Peritoneum (tissue), 1 donor: ENCODE measurements around the genes NCOA3 and SULF2.

- PRO-cap, result no peak
Measured at GRCh38 chr20:47357273-47358119, 997 bp upstream of the ZMYND8 start.

GRCh38 chr20:47501383-47502574 lies at the start of gene NCOA3:
Gene NCOA3 (plus strand): TSS chr20:47501887.
- PRO-cap, result bidirectional peak, plus-strand start at chr20:47501923, minus-strand start at chr20:47501772

DNA sequence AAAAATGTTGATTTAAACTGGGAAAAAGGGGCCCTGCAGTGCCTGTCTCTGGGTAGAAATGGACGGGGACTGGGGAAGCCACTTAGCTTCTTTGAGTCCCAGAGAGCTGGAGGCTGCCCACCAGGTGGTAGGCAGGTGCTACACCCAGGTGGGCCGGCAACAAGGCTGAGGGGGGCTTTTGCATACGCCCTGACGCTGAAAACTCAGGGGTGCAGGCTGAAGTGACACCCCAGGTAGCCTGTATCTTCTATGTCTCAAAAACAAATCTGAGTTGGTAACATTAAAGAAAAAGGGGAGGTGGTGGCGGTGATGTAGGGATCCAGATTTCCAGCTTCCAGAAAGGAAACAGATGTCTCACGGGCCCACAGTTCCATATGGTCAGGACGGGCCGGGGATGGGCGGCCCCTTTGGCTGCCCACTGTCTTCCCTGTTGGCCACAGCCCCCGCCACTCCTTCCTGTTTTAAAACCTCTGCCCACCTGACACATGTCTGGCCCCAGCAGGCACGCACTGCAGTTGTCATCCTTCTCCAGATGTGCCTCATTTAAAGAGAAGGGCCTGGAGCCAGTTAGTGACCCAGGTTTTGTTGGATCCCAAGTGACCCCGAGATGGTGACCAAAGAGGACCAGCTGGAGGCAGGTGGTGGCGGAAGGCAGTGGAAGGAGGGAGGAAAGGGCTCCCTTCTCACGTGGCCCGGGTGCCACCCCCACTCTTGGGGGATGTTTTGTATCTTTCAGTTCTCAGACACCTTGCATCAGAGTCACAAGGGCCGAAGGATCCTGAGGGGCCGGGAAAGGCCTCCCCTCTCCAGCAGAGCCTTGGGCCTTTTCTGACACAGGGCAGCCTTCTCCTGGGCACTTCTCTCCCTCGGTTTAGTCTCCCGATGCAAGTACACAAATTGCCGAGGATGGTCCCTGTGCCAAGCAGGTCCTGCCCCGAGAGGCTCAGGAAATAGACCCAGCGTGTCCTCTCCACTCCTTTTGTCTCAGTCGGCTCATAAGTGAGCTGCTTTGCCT lies 117.8 kb downstream of the SULF2 start:
- PRO-cap, result no peak

- PRO-cap, result no peak
Measured at GRCh38 chr20:47686392-47687106, 98.7 kb downstream of the SULF2 start.

DNA sequence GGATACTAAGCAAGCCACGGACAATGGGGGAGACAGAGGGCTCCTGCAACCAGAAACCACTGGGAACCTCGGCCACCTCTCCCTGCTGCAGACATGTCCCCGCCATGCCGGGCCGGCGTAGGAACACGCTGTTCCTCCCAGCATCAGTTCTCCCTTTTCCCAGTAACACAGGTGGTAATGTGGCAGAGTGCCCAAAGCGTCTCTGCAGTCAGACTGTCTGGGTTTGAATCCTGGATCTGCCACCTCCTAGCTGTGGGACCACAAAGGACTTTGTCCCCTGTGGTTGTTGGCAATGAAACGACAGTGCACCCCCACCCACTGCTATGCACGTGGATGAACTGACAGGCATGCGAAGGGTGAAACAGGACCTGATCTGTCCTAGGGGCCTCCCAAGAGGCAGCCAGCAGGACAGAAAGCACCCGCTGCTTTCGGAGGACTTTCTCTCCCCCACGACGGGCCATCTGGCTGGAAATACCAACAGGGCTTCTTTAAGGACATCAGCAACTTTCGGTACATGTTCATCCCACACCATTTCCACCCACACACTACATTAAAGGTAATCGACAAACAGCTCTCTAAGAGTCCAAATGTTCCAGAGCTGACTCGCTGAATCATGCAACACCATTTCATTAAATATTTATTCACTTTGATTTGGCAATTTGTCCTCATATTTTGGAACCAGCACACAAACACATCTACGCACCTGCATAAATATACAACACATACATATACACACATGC lies 74.0 kb downstream of the SULF2 start:
- PRO-cap, result no peak

DNA sequence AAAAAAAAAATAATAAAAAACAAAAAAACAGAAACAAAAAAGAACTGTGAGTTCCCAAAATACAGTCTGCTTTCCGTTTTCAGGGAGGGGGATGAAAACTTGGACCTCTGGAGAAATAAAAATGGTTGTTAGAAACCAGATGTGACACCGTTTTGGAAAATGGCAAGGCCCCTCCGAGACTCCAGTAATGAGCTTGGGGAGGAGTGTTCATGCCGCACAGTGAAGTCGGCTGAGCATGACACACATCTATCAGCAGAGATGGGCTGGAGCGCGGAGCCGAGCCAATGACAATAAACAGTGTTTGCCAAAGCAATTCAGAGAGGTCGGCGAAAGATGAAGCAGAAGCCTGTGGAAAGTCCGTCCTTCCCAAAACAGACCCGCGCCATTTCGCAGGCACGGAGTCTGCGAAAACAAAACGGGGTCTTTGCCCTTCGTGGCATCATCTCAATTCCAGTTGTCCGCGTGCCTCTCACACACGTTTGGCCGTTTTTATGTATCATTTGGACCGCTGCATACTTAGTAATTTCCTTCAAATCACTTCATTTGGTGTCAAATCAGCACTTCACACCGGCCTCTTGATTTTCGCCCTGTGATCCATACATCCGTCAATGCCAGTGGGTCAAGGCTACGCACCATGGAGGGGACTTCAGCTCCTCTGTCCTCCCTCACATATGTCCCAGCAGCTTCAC lies 71.4 kb downstream of the SULF2 start:
- PRO-cap, result no peak

DNA sequence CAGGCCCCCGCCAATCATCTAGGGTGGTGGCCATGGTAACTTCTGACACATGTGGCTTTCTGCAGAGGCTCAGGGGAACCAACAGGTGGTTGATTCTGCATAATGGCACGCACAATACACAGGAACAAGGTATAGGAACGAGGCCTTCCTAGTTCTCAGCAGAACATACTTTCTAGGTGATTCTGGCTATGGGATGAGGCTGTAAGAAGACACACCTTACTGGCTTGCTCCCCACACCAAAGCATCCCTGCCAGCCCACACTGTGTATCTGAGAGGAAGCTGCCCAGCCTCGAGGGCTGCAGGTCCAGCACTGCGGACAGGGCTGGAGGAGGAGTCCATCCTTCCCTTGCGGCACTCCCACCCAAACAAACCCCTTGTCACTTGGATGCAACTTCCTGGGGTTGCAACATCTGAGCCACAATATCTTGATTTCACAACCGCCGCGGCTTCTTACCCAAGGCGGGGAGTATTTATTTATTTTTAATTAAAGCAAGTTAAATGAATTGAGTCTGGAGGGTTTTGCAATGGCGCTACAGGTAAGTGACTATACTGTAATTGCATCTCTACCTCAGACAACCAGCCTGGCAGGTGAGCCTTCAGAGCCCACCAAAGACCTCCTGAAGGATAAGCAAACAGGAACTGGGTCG lies 49.6 kb downstream of the SULF2 start:
- PRO-cap, result no peak

- PRO-cap, result no peak
Measured at GRCh38 chr20:47784955-47785837, at the start of gene SULF2. Gene SULF2 (minus strand): TSS chr20:47785481.

GRCh38 chr20:47842798-47843251 lies 57.5 kb upstream of the SULF2 start:
- PRO-cap, result no peak

- PRO-cap, result no peak
Measured at GRCh38 chr20:47972013-47972895, 187.0 kb upstream of the SULF2 start.

DNA sequence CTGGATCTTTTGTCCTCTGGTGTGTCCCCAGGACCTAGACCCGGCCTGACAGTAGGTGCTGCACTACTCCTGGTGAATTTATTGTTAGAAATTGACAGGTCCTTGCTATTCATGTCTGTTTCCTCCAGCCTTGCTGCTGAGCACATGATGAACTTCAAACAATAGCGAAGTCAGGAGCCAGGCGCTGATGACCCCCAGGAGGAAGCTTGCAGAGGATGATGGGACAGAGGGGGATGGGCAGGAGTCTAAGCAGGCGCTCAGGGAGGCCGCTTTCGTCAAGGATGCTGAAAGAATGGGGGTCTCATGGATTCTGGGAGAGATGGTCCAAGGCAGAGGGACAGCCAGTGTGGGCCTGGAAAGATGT lies 234.8 kb upstream of the SULF2 start:
- PRO-cap, result no peak

DNA sequence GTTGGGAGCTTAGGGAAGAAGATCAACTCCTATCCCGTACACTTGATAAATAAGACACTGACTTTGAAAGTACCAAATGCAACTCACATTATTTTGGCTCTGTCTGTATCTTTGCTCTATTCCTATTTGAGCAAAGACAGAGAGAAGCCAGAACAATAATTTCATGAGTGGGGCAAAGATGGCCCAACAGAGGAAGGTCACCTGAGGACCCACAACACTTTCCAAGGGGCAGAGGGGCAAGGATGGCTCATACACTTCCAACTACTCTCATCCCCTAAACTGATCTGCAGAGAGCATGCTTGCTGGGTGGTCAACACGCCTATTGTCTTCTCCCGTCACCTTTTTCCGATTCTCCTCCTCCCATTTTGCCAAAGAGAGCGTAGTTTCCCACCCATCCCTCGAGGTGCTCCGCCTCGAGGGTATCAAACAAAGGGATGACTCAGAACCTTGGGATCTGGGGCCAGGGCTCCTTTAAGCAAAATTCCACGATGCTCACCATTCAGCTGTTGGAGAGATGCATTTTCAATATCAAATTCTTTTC lies 507.4 kb upstream of the SULF2 start:
- PRO-cap, result no peak

- PRO-cap, result no peak
Measured at GRCh38 chr20:48620757-48621276, 207.0 kb downstream of the PREX1 start.

- PRO-cap, result no peak
Measured at GRCh38 chr20:48650666-48651110, 177.1 kb downstream of the PREX1 start.

DNA sequence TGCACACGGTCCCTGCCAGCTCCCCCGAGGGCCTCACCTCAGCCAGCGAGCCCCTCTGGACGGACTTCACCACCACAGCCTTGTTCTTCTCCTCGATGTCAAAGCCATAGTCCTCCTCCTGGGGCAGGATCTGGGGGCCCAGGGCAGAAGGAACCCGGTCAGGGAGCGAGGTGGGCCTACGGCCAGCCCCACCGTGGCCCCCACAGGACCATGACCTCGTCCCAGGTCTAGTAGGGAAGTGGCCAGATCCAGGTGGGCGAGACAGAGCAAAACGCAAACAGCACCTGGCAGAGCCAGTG lies 169.8 kb downstream of the PREX1 start:
- PRO-cap, result no peak

- PRO-cap, result no peak
Measured at GRCh38 chr20:48753896-48754657, 73.7 kb downstream of the PREX1 start.

- PRO-cap, result no peak
Measured at GRCh38 chr20:48783490-48784340, 44.1 kb downstream of the PREX1 start.

DNA sequence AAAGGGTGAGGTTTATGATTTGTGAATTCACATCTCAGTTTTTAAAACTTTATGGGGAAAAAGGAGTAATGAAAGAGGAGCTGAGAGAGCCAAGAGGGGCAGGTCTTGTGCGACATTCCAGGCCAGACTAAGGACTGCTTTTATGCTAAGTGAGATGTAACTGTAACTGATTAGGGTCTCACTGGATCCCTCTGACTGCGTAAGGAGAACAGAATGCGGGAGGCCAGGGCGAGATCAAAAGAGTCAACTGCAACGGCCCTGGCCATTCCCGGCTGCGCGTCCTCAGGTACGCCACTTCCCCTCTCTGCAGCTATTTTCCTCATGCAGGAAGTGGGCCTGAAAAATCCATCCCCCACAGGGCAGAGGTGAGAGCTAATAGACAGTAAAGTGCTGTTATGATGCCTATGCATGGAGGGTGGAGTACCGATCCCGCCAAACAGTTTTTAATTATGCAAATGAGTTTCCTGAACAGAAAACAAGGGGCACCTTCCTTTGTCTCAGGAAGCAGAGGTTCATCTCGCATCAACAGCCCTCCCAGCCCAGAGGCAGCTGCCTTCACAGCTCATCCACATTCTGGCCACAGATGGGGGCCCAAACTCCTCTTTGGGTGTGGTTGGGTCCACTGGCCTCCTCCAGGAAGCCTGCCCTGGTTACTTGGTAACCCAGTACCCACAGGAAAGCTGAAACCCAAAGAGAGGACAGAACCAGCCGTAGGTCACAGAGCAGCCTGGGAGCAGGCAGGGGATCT lies 9.3 kb downstream of the PREX1 start:
- PRO-cap, result no peak

DNA sequence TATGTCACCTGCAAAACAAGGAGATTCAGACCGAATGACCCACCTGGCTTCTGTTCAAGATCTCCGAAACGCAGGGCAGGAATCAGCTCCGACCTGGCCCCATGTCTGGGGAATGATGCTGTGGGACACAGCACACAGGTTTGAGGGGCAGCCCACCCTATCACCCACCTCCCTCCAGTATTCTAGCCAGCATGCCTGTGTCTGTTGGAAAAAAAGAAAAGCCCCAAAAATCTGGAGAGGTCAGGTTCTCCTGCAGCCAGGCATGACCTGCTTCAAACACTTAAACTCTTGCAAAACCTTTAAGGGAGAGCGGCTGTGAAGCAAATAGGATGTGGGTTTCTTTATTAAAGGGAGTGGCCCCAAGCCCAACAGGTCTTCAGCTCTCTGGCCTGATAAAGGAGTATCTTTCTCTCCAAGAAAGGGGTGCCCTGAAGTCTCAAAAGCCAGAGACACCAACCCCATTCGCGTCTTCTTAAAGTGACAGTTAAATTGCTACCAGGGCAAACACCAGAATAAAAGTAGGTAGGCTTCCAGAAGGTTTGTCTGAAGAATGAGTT lies 6.4 kb downstream of the PREX1 start:
- PRO-cap, result no peak

GRCh38 chr20:48851823-48852261 lies 24.0 kb upstream of the PREX1 start:
- PRO-cap, result no peak